AG09309 (cell line): ENCODE results near the genes CLIC2 and IL9R.

DNA sequence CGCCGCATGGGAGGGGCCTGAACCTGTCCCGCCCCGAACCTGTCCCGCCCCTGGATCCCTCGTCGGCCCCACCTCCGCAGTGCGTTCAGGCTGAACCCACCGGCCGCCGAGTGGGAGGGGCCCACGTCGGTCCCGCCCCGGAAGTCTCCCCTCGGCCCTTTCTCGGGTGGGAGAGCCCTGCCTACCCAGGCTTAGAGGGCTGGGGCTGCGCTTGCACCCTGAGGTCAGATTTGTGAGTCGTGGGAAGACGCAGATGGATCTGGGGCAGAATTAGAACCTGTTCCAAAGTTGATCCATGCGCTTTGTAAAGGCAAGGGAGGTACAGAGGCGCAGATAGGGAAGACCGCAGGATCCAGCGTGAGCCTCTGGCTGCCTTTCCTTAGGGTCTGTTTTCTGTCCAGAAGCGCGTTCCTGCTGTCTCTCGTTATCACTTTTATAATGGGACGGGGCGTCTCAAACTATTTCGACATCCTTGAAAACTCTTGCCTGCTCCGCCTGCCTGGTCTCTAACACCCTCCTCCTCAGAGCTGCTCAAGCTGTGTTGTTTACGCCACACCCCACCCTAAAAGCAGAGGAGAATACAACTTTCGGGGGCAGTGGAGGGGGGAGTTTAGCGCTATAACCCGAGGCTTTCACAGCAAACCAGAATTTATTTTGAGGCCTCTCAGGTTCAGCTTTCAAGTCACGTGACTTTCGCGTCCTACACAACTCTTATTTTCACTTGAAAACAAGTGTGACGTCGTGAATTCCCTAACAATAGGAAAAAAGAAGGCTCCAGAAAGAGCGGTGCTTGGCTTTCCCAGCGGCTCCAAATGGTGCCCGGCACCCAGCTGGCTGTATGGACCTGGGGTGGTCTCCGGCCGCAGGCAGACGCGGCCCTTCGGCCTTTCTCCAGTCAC lies 560 bp upstream of the FAM3A start:
- RRBS: 7% methylated on average over 7 of the region's 49 CpGs

DNA sequence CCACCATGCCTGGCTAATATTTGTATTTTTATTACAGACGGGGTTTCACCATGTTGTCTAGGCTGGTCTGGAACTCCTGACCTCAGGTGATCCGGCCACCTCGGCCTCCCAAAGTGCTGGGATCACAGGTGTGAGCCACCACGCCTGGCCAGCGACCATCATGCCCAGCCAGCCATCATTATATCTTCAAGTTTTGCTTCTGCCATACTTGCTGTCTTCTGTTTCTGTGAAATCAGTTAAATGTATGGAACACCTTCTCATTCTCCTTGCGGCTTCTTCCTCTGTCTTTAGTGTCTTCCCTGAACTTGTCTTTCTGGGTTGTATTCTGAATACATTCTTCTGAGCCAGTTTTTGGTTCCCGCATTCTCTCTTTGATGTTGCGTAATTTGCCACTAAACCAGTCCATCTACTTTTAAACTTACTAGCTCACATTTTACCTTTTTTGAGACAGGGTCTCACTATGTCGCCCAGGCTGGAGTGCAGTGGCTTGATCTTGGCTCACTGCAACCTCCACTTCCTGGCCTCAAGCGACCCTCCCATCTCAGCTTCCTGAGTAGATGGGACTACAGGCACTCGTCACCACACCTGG lies 9.5 kb upstream of the FAM3A start:
- RRBS: no CpG with 5 or more reads among the region's 11 CpGs

DNA sequence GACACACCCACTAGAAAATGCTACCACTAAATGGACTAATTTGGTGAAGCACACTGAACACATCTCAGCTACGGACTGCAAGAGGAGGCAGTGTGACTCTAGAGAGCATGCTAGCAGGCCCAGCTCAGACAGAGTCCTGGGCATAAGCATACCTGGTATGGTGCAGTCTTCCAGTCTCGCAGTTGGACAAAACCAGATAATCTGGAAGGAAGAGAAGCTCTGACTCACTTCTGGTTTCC lies 37.9 kb downstream of the GAB3 start:
- RRBS: no CpG with 5 or more reads among the region's 2 CpGs

DNA sequence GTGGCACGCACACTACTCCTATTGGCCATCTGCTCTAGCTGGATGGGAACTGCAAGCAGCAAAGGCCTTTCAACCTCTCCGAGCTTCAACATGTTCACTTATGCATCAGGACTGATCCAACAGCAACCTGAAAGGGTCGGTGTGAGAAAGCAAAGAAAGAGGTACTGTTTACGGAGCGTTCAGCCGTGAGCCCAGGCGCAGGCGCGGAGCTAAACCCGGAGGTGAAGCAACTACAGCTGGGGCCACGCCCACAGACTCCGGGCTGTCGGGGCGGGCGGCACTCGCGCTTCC lies 324 bp upstream of the DKC1 start:
- RRBS: no CpG with 5 or more reads among the region's 17 CpGs

- RRBS: no CpG with 5 or more reads among the region's 4 CpGs
These were observed 33.7 kb downstream of the F8 start for GRCh38 chrX:154988832-154989251.

DNA sequence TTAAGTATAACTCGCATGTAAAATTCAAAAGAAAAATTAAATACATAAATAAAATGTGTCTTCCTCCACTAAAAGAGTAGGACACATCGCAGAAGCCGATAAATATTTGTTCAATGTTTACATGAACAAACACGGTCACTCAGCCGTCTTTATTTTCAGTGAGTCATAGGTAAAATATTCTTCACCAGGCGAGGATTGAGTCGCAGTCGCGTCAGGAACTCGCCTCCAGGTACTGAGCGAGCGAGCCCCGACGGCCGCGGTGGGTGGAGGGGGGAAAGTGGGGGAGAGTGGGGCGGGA lies 243 bp upstream of the FUNDC2 start:
- RRBS: no CpG with 5 or more reads among the region's 17 CpGs

DNA sequence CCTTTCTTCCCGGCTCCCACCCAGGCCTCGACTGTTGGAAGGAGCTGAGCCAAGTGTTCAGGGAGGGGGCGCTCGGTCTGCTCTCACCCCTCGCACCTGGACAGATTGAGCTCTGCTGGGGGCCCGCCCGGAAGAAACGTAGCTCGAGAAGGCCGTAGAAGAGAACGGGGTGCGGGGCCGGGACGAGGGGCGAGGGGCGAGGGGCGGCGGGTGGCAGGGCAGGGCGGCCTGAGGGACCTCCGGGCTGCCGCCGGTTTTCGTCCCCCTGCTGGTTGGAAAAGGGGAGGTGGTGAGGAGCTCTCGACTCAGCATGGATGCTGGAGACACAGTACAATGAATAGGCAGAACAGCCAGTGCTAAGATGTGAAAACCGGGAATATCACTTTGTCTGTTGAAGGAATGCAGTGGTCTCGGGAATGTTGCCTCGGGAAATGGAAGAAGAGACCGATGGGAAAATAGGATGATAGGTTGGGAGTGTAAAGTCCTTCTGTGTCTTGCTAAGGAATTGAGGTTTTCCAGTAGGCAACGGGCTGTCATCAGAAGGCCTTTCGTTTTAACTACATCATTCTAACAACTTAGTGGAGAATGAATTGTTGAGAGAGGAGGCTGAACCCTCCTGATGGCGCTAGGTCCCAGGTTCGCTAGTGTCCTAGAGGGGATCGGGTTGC lies 500 bp downstream of the VBP1 start:
- RRBS: 25% methylated on average over 12 of the region's 33 CpGs

- RRBS: no CpG with 5 or more reads among the region's 6 CpGs
These were observed at the start of gene CLIC2 for GRCh38 chrX:155334354-155334893. CLIC2 (minus strand) TSS chrX:155334614.

GRCh38 chrX:155958930-155959649 lies 38.4 kb upstream of the IL9R start:
- RRBS: no CpG with 5 or more reads among the region's 7 CpGs

GRCh38 chrX:155997296-155998031 lies at the start of gene IL9R:
IL9R (plus strand) TSS chrX:155997696.
- RRBS: no CpG with 5 or more reads among the region's 7 CpGs